ENCODE data around the gene SULT1A1.

- PRO-cap = no peak
- RAMPAGE, long total RNA = no peak
Measured at GRCh38 chr16:28505068-28505400, 1.6 kb downstream of the IL27 start.

DNA sequence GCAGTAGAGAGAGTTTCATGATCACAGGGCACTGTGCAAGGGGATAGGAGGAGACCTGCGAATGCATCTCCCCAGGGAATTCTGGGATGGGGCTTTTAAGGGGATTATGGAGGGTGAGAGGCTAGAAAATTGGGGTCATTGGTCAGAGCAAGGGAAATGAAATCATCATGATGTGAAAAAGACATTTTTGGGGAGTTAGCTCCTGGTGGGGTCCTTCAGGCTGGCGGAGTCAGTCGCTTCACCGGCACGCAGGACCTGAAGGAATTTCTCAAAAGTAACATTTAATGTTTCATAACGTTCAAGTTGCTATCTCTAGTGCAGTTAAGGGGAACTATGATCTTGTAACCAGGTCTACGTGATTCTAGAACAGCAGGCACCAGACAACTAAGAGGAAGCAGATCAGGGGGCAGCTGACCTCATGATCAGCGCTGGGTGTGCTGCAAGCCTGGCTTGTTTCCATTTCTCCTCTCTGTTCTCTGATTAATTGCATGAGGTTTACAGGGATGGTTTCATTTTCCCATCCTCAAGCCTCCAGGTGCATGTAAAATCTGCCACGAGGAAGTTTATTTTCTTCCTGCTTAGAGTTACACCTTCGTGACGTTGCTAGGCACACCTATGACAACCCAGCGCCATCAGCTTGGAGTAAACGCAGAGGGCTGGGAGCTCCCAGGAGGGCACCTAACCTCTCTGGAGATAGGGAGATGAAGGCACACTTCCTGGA lies 4.2 kb upstream of the NUPR1 start:
- PRO-cap = no peak
- RAMPAGE, long total RNA = no peak

- PRO-cap = no peak
- RAMPAGE, long total RNA = no peak
Measured at GRCh38 chr16:28609865-28610557, at the start of gene SULT1A1. Gene SULT1A1, minus strand, starts transcription at chr16:28610044.

DNA sequence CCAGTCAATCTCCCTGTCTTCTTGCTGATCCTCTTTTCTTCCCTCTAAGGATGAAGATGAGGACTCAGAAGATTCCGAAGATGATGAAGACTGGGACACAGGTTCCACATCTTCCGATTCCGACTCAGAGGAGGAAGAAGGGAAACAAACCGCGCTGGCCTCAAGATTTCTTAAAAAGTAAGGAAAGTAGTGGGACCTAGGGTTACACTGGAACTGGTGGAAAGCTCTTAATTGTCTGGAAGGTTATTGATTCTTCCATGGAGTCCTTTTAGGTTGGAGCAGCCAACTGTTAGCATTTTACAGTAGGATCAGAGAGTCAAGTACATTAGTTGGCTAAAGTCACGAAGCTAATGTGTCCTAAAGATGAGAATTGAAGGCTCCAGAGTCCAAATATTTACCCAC lies 4.0 kb downstream of the EIF3C start:
- PRO-cap = no peak
- RAMPAGE, long total RNA = no peak

GRCh38 chr16:28823699-28824829 lies 1.3 kb downstream of the ATXN2L start:
- PRO-cap = bidirectional peak, plus-strand start at chr16:28824149, minus-strand start at chr16:28823851; bidirectional peak, plus-strand start at chr16:28824540, minus-strand start at chr16:28824346
- RAMPAGE, long total RNA = no peak

DNA sequence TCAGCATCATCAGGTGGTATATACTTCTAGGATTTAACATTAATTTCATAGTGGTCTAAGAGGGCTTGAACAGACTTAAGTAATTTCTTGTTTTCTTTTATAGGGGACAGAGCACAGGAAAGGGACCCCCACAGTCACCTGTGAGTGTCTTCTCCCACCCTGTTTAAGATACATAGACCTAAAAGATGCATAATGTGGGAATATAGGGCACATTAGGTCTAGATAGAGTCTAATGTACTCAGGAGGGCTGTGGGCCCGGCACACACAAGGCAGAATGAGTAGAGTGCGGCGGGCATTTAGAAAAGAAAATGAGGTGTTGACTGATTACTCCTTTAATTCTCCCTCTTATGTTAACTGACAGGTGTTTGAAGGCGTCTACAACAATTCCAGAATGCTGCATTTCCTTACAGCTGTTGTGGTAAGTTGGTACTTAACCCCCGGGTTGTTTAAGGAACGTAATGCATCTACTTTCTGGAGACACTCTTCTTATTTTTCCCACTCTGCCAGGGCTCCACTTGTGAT lies 2.5 kb downstream of the ATXN2L start:
- PRO-cap = no peak
- RAMPAGE, long total RNA = no peak

DNA sequence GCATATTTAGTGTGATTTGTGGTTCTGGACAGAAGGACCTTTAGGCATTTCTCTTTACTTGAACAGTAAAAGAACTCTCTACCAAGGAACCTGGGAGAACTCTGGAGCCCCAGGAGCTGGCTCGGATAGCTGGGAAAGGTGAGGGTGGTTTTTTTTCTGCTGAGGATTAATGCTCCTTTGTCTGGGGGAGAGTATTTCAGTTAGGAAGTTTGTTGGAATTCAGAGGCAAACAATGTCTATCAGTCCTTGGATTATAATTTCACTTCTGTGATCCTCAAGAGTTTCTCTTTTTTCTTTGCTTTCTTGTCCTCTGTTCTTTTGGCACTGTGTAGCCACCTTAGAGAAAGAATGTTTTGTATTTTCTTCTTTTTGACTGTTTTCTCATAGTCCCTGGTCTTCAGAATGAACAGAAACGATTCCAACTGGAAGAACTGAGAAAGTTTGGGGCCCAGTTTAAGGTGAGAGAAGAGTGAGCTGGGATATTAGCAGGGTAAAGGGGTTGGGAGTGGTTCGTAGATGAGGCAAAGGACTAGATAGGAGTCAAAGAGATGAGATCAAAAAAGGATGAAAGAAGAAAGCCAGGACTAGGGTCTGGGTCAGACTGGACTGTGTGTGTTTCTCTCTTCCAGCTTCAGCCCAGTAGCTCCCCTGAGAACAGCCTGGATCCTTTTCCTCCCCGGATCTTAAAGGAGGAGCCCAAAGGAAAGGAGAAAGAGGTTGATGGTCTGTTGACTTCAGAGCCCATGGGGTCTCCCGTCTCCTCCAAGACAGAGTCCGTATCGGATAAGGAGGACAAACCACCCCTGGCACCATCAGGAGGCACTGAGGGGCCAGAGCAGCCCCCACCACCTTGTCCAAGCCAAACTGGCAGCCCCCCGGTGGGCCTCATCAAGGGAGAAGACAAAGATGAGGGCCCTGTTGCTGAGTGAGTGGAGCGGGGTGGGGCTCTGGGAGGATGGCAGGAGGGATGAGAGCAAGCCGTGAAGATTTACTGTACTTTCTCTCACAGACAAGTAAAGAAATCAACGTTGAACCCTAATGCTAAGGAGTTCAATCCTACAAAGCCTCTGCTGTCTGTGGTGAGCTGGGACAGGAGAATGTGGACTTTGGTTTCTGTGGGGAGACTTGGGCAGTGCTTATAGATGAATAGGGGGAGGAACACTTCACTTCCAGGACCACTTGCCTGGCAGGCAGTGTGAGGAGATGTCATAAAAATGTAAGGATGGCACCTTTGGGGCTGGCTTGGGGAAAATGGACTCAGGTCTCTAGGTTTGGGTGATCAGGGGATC lies 10.1 kb downstream of the ATXN2L start:
- PRO-cap = no peak
- RAMPAGE, long total RNA = no peak

GRCh38 chr16:29074645-29075685 lies 90.1 kb downstream of the LAT start:
- PRO-cap = bidirectional peak, plus-strand start at chr16:29075096, minus-strand start at chr16:29074933
- RAMPAGE, long total RNA = no peak

- PRO-cap = no peak
- RAMPAGE, long total RNA = no peak
Measured at GRCh38 chr16:29132163-29133041, 147.6 kb downstream of the LAT start.

DNA sequence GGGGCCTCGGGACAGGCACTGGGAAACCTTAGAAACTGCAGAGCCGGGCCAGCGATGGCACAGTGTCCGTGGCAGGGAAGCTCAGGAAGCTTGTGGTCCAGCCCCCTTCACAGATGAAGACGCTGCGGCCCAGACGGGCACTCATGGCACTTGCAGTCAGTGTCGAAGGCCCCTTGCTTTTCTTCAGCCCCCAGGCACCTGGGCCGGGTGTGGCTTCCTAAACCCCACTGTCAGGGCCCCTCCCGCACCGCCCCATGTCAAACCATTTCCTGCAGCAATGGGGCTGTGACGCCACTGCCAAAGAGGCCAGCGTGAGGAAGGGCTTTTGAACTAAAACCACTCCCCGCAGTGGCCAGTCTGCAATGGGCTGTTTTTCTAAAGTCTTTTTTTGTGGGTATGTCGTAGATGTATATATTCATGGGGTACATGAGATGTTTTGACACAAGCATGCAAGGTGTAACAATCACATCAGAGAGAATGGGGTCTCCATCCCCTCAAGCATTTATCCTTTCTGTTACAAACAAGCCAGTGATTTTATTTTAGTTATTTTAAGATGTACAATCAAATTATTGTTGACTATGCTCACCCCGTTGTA lies 164.1 kb downstream of the LAT start:
- PRO-cap = no peak
- RAMPAGE, long total RNA = no peak

DNA sequence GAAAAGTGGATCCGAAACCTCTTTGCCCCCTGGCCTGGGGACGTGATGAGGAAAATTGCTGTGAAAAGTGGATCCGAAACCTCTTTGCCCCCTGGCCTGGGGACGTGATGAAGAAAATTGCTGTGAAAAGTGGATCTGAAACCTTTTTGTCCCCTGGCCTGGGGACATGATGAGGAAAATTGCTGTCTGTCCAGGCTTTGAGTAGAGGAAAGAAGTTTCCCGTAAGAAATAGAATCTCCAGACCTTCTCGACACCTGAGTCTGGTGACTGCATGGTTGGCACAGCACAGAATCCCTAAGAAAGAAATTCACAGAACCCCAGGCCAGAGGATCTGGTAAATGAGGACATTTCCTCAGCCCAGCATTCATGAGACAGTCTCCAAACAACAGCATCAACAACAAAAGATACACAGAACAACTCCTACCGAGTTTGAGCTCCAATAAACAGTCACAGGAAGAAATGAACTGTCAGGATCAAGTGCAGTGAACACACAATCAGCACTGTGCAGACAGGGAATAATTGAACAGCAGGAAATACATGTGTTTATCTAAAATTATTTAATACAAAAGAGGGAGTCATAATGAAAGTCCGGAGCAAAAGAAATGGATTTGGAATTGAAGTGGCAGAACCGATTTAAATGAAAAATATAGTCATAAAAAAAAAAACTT lies 189.0 kb downstream of the LAT start:
- PRO-cap = no peak
- RAMPAGE, long total RNA = no peak

GRCh38 chr16:29177515-29178819 lies 193.1 kb downstream of the LAT start:
- PRO-cap = no peak
- RAMPAGE, long total RNA = no peak

GRCh38 chr16:29200161-29200952 lies 206.2 kb downstream of the NPIPB11 start:
- PRO-cap = no peak
- RAMPAGE, long total RNA = no peak

- PRO-cap = no peak
- RAMPAGE, long total RNA = no peak
Measured at GRCh38 chr16:29250859-29252246, 155.2 kb downstream of the NPIPB11 start.

DNA sequence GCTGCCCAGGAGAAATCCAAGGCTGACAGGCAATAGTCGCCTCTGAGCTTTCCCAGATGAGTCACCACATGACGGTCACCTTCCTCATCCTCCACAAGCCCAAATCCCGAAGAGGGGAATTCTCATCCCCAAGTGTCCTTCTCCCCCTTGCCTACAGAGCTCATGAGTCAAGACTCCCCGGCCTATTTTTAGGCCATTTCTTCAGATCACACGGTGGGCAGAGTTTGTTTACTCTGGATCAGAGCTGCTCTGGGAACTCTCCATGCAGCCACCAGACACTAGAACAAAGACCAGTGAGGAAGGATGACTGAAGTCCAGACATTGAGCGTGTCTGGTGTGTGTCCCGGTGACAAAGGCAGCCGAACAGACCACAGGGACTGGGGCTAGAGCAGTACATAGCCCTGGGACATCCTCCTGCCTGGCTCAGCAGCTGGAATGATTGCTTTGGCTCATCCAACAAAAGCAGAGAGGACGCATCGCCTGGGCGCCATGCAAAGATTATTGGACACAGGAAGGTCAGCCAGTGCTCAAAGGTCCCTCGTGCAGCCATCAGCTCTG lies 134.4 kb downstream of the NPIPB11 start:
- PRO-cap = no peak
- RAMPAGE, long total RNA = no peak

DNA sequence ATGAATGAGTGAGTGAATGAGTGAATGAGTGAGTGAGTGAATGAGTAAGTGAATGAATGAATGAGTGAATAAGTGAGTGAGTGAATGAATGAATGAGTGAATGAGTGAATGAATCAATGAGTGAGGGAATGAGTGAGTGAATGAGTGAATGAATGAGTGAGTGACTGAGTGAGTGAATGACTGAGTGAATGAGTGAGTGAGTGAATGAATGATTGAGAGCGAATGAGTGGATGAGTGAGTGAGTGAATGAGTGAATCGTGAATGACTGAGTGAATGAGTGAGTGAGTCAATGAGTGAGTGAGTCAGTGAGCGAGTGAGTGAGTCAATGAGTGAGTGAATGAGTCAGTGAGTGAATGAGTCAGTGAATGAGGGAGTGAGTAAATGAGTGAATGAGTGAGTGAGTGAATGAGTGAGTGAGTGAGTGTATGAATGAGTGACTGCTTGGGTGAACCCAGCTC lies 133.0 kb downstream of the NPIPB11 start:
- PRO-cap = no peak
- RAMPAGE, long total RNA = no peak

- PRO-cap = no peak
- RAMPAGE, long total RNA = no peak
Measured at GRCh38 chr16:29313041-29313743, 93.3 kb downstream of the NPIPB11 start.

GRCh38 chr16:29382066-29382429 lies 24.5 kb downstream of the NPIPB11 start:
- PRO-cap = no peak
- RAMPAGE, long total RNA = no peak

GRCh38 chr16:29594247-29595432 lies 68.4 kb upstream of the SPN start:
- PRO-cap = bidirectional peak, plus-strand start at chr16:29595149, minus-strand start at chr16:29595046; bidirectional peak, plus-strand start at chr16:29595513, minus-strand start at chr16:29595381
- RAMPAGE, long total RNA = no peak

DNA sequence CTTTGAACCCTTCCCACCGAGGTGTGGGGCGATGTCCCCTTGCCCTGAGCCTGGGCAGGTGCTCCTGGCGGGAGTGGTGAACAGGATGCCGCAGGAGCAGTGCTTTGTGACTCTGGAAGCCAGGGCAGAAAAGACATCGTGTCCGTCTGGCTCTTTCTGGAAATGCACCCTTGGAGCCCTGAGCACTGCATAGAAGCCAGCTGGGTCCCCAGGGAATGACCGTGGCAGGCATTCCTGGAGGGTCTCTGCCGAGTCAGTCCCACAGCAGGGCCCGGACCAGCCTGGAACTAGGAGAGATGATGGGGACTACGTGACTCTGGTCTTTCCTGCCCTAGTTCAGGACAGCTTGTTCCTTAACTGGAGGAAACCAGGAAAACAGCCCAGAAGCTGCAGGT lies 33.7 kb upstream of the SPN start:
- PRO-cap = no peak
- RAMPAGE, long total RNA = no peak

Measured in OCI-LY7 (cell line).